ENCODE data around the gene N4BP2L1.

GRCh38 chr13:32254752-32255743 is 60.1 kb downstream of the ZAR1L start:
- PRO-cap, result no peak

DNA sequence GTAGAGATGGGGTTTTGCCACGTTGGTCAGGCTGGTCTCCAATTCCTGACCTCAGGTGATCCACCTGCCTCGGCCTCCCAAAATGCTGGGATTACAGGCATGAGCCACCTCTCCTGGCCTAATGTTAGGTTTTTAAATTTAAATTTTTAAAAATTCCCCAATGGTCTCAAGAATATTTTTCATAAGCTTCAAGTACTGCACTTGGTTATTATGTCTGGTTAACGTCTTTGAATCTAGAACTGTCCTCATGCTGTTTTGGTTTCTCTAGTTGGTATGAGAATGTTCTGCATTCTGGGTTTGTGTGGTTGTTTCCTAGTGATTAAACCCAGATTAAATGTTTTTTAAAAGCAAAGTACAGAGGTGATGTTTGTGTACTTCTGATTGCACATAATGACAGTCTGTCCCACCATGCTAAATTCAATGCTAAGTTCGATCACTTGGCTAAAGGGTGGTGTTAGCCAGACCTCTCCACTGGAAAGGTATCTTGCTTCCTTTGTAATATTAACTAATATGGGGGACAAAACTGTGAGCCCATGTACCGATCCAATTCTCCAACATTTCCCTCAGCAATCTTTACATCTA is 14.7 kb downstream of the N4BP2L1 start:
- PRO-cap, result no peak

GRCh38 chr13:32422145-32422539 is 5.8 kb downstream of the N4BP2L1 start:
- PRO-cap, result no peak

GRCh38 chr13:32424043-32424501 is 3.9 kb downstream of the N4BP2L1 start:
- PRO-cap, result no peak

DNA sequence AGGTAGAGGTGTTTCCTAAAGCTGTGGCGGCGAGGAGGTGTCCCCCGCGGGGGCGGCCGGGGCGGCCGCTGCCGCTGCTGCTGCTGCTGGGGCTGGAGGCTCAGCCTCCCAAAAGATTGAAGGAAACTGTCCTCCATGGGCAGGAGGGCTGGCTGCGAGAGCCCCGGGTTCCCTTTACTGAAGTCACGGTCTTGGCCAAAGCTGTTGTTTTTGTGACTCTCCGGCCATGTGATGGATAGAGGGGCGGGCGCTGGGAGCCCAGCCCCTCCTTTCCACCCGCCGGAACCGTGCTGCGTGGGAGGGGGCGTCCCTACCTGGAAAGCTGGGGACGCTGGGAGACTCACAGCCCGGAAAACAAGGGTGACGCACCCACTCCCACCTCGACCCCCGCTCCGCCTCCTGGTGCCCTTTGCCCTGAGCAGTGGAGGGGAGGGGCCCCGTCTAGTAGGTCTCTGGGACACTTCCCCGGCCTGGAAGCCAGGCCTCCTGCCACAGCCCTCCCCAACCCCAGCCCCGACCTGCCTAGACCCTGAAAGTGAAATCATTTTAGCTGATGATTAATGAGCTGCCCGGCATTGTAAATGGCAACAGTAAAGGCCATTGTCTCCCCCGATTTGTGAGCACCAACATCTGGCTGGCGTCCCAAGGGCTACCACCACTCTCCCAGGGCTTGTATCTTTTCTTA is at the start of gene N4BP2L1:
TSS of gene N4BP2L1 (minus strand) at position 185 of the 685 bp plus-strand sequence.
- PRO-cap, result bidirectional peak, plus-strand start at position 319 of the sequence, minus-strand start at position 185 of the sequence

GRCh38 chr13:32471364-32471853 is 43.5 kb upstream of the N4BP2L1 start:
- PRO-cap, result no peak

DNA sequence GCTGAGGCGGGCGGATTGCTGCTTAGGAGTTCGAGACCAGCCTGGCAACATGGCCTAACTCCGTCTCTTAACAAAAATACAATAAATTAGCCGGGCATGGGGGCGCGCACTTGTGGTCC is 901 bp downstream of the N4BP2L2 start:
- PRO-cap, result no peak

- PRO-cap, result no peak
Observed at GRCh38 chr13:32736344-32737031, 150.2 kb downstream of the PDS5B start.

DNA sequence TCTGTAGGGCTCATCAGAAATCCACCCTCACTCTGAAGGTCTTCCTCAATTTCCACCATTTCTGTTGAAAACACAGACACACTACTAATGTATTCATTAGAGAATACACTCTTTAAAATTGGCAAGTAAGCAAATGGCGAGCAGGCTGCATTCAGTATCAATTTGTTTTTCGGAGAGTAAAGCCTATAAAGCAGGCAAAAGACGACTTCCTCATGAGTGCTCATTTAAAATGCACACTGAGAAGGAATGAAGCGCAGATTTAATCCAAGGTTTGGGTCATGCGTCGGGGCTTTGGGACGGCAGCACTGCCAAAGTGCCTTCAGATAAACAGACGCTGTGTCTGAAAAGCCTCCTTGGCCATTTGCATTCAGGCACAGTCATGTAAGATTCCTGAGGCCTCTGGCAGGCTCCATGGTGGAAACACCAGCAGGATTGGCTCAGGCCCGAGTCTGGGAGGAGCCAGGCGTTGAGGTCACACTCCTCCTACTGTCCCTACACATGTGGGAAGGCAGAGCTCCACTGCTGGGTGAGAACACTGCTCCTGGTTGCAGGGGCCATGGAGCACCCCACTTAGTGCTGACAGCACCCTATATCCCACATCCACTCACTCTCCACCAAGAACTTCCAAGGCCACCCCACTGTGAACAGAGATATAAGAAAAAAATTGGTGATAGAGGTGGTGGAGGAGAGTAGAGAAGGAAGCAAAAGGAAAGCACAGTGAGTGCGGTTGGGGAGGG is 113.4 kb upstream of the KL start:
- PRO-cap, result no peak

DNA sequence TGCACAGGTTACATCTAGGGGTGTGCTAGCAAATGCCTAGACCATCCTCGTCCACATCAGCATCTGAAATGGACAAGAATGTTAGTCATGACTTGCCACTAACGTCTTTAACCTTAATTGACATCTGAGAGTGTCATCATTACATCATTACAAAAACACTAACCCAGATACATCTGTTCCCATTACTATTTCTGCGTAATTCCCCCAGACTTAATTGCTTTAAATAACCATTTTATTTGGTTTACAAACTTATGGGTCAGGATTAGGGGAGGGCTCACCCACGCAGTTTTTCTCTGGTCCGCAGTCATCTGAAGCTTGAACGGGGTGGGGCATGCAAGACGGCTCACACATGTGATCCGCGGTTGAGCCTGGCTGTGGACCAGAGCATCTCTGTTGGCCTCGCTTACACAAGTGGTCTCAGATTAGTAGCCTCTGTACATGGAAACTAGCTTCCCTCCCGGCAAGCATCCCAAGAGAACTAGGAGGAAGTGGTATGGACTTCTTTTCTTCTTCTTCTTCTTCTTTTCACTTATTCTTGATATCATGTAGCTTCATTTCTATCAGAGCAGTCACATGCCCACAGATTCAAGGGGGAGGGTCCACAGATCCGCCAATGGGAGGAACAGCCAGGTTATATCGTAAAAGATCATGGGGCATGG is 16.0 kb downstream of the KL start:
- PRO-cap, result no peak

DNA sequence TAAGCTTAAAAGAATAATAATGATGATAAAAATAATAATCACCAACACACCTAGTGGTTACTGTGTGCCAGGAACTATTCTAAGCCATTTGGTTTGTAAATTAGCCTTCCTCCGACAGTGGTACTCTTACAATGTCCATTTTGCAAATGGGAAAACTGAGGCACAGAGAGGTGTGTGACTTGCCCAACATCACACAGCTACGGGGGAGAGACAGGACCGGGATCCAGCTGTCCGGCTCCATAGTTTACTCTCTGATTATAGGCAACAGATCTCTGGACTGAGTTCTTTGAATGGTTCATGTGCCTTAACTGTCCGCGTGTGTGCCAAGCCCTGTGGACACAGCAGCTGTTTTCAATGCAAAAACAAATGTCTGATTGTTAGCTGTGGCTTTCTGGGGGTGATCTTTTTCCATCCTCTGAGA is 94.0 kb downstream of the KL start:
- PRO-cap, result no peak

DNA sequence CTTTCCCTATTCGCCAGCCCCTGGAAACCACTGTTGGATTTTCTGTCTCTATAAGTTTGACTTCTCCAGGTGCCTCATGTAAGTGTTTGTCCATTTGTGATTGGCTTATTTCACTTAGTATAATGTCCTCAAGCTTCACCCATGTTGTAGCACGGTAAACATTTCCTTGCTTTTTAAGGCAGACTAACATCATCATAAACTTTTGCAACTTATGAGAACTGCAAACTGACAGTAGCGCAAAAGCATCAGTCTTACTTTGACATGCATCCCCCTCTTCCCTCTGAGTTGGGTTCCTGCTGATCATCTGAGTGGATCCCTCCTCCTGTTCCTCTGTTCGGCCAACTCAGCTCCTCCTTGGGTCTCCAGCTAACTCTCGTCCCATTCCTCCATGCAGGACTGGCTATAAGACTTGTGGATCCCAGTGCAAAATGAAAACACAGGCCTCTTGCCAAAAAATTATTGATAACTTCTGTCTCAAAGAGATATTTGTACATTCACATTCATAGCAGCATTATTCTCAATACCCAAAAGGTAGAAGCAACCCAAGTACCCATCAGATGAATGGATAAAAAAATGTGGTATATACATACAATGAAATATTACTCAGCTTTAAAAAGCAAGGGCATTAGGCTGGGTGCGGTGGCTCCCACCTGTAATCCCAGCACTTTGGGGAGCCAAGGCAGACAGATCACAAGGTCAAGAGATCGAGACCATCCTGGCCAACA is 64.2 kb downstream of the STARD13 start:
- PRO-cap, result no peak

DNA sequence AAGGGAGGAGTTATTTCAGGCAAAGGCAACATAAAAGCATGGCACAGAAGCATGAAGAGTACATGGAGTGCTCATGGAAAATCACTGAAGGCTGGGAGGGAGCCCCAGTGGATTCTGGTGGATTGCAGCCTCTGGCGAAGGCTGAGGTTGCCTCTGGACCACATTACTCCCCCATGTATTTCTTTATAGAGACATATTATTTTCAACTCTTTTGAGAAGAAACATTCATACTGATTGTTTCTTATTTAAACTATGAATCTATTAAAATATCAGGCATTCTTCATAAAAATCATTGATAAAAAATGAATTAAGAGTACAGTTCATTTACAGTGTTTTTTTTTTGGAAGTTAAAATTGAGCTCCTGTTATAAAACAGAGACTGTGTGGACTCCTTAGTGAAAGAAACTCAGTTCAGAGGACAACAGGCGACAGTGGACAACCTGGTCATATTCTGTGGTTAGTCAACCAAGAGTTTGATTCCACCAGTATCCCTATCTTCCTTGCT is 57.4 kb downstream of the STARD13 start:
- PRO-cap, result no peak

DNA sequence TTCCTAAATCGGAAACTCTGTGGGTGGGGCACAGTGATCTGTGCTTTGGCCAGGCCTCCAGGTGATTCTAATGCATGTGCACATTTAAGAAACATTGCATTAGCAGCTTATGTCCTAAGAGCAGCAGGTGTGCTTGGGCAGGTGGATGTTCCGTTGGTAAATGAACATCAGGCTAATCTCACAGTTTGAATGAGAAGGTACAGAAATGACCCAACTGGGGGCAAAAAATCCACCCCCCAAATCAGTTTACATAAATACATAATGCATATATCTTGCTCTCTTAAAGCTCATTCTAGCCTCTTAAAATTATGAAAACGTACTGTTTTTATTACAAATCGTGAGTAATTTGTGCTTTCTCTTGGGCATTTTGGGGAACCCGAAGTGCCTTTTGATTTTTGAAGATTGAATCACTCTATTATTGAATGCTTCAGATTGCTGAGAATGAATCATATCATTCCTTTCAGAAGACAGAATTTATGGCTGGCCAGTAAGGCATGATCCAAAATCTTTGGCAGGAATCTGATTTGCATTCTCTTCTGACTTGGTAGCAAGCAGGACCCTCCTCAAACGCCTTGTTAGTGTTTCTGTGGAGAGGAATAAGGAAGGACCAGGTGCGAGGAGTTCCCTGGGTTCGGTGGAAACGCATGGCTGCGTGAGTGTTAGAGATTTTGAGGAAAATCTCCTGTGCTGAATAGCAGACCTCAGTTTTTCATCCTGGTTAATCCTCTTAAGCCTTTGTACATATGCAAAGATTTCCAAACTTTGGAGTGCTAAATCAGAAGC is 49.6 kb downstream of the STARD13 start:
- PRO-cap, result no peak

DNA sequence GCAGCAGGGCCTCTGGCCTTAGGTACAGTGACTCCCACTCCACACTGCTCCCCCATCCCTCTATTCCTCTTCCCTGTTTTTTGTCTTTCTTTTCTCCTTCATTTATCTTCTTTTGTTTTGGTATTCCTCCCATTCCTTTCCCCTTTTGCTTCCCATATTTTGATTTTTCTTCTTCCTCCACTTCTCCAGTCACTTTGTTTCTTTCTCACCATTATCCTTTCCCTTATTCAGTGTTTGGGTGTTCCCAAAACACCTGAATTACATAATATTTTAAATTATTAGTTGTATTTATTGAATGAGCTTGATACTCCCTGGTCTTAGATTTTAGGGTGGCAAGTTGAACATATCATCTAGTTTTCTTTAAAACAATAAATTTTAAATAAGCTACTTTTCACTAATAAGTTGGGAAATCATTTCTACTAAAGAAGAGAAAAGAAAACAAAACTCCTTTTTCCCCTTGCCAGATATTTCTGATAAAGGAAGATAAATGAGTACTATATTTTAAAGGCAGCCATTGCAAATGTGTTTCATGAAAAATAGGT is 36.9 kb downstream of the STARD13 start:
- PRO-cap, result no peak

- PRO-cap, result no peak
Observed at GRCh38 chr13:33251133-33251657, 34.4 kb downstream of the STARD13 start.

DNA sequence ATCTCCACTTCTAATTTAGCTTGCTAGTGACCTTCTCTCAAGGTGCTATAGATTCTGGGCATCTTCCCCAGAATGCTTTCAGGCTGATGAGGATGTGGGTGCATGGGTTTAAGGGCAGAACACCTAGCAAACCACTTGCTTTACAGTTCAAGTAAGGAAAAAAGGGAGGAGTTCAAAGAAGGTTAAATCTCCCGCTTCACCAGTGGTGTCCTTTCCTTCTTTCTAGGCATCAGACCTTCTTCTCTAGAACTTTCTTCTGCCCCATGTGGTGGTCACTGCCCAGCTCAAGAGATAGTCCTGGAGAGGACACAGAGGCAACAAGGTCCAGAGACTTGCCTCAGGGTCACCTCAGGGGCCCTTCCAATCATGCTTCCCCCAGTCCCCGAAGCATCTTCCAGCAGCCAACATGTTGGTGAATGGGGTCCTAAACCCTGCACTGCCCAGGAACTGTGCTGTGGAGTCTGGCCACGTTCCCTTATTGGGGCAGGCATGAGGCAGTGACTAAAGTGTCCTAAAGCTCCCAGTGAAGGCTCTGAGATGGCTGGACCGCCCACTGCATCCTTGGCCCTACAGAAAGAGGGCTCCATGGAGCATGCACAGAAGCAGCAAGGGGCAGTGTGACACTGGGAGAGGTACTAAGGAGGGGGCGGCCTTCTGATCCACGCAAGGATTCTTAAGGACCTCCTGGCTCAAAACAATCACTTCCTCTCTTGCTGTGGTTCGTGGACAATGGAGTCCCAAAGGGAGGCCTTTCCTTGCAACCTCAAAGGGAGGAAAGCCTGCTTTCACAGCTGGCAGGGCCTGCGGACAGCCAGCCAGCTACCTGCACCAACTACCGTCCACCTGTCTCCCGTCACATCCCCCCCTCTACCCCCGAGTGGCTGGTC is 63.6 kb upstream of the STARD13 start:
- PRO-cap, result unidirectional peak, plus-strand start at position 615 of the sequence

GRCh38 chr13:33543119-33543486 is 257.5 kb upstream of the STARD13 start:
- PRO-cap, result no peak

DNA sequence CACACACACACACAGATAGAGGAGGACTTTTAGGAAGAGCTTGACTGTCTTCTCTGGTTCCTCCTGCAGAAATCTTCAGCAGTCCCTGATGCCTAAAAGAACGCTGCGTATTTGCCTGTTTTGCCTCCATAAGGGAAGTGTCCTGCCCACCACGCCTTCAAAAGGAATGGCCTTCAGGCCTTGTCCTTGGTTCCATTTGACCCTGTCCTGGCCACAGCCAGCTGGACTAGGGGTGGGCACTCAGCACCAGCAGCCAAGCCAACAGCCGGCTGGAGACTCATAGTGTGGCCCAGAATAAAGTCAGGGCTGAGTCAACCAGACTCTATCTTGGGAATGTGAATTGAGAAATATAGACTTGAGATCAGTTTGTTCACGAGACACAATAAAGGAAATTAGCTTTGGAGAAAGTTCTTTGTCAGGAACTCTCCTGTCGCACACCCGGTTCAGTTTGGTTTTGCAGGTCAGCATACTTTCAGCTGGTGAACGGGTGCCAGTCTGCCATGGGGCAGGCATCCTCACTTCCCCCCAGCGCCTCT is 174.7 kb upstream of the RFC3 start:
- PRO-cap, result no peak

GRCh38 chr13:35471647-35472755 is 4.5 kb downstream of the MAB21L1 start:
- PRO-cap, result no peak

Measured in colonic mucosa (tissue), 1 donor.